Metastatic Liver Carcinoma in the Adrenal Gland (tissue), 2 donors: Measurements from ENCODE around the genes KATNA1, ULBP3 and PLEKHG1.

- PRO-cap, 2 experiments, result no peak in any of the 2 experiments
Measured at GRCh38 chr6:148525434-148525866, 182.8 kb downstream of the SASH1 start.

DNA sequence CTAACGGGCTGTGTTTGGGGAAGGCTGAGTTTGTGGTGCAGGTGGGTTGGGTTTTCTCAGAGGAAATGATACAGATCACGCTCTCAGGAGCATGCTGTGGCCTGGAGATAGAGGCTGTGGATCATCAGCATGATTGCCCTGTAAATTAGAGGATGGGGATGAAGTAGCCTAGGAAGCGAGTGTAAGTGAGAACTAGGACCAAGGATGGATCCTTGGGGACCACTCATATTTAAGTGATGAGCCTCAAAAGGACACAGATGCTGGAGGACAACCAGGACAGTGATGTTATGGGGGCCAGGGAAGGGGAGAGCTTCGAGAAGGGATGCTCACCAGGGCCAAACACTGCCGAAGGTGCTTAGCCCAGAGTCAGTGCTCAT lies 51.5 kb downstream of the UST start:
- PRO-cap, 2 experiments, result no peak in any of the 2 experiments

DNA sequence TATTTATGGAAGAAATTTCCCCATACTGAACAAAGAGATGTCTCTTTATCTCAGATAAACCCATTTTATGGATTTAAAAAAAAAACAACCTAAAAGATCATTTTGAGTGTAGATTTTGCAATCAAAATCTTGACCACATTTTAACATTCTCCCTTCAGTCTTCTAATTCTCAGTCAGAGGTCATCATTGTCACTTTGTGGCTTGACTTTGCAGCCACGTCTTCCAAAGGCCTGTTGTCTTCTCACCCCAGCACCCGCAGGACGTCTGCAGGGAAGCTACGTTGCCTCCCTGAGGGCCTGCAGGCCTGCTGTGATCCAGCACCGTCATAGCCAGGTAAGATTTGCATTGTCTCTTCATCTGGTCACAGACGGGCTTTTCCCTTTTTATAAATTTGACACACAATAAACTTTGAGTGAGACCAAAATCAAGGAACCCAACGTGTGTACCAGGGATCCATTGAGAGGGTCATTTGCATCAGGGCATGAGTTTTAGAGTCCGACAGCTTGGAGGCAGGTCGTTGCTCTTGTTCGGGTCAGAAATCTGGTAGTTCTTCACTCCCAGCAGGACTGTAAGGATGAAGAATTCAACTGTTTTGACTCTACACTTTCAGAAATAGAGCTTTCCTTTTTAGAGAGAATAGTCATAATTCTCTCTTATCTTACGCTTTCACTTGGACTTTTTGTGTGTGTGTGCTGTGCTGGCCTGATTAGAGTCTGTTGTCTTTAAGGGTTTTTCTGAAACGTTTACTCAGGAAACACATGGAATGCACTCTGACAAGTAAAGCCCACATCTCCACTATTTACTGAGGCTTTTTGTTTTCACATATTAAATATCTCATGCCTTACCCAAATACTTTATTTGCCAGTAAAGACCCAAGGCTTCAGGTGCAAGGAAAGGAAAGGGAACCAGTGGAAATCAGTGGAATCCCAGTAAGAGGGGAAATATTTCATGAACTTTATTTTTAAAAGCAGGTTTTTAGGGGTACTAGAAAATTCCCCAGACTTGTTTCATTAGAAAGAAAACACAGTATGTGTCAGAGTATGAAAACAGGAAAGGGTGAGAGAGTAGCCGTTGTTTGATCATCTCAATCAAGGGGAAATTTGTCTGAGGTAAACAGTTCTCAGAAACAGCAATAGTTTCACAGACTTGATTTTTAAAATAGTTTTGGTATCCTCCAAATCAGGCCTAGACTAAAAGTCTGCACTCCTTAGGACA lies 177.1 kb upstream of the TAB2 start:
- PRO-cap, 2 experiments, result no peak in any of the 2 experiments

DNA sequence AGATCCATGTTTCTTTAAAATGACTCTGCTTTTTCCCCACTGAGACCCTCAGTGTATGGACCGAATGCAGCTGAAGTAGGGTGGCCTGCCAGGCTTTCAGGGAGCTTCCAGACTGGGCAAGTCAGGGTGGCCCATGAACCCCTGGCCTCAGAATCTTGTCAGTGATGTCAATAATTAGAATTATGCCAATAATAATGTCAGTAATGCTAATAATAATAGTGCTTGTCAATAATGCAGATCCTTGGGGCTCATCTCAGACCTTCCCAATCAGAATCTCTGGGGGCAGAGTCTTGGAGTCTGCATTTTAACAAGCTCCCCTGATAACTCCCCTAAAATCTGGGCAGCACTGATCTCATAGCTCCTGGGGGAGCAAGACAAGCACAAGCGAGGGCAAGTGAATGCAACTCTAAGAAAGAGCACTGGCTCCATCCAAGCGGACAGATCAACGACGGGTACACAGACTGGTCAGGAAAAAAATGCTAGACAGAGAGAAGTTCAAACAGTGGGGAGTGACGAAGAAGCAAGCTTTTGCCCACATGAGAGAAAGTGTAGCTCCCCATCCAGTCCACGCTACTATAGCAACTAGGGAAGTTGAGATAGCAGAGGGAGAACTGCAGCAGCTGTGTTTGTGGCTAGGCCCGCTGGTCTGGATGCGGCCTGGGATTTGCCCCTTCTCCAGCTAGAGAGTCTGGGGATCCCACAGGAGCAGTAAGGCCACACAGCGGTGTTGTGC lies 59.9 kb upstream of the TAB2 start:
- PRO-cap, 2 experiments, result no peak in any of the 2 experiments

- PRO-cap, 2 experiments, result no peak in any of the 2 experiments
Measured at GRCh38 chr6:149485336-149485844, 576 bp upstream of the ZC3H12D start.

GRCh38 chr6:149566961-149567323 lies 767 bp downstream of the GINM1 start:
- PRO-cap, 2 experiments, result no peak in any of the 2 experiments

DNA sequence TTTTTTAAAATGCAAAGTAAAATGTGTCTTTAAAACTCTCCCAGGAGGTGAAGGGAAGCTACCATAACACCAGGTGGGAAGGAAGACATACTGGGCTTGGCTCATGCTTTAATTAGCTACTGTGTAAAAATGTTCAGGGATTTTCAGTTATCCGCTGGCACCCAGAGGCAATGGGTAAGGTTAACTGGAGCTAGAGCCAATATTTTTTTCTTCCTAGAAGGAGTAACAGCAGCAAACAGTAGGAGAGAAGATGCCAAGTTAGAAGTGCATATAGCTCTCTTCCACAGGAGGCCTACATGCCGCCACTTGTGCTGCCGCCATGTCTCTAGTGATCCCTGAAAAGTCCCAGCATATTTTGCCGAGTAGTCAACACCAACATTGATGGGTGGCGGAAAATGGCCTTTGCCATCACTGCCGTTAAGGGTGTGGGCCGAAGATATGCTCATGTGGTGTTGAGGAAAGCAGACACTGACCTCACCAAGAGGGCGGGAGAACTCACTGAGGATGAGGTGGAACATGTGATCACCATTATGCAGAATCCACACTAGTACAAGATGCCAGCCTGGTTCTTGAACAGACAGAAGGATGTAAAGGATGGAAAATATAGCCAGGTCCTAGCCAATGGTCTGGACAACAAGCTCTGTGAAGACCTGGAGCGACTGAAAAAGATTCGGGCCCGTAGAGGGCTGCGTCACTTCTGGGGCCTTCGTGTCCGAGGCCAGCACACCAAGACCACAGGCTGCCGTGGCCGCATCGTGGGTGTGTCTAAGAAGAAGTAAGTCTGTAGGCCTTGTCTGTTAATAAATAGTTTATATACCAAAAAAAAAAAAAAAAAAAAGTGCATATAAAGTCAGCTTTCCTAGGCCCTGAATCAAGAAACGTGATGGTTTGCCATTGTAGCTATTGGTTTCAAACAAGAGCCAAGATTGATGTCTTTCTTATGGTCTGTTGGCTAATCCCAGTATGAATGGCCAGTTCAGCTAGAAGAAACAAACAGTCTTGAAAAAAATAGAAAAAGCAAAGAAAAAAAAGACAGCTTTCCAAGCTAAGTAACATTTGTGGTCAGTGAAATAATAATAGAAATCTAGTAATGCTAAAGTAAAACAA lies 27.9 kb downstream of the GINM1 start:
- PRO-cap, 2 experiments, result no peak in any of the 2 experiments

- PRO-cap, 2 experiments, result peak in 2 of 2 experiments; most common plus-strand start chr6:149648609 (in 2); most common minus-strand start chr6:149648633 (in 2)
Measured at GRCh38 chr6:149647942-149649059, at the start of gene KATNA1. TSS of gene KATNA1 (minus strand) at chr6:149648714.

DNA sequence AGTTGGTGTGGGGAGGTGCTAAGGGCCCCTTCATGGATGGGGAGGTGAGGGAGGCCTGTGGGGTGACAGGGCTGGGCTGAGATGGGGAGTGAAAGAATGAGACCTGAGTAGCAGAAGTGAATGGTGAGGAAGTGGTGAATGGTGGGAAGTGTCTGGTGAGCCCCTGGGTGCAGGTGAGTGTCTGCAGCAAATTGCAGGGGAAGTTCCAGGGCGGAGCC lies 21.1 kb downstream of the RAET1L start:
- PRO-cap, 2 experiments, result no peak in any of the 2 experiments

- PRO-cap, 2 experiments, result peak in 2 of 2 experiments; most common minus-strand start chr6:150069121 (in 2)
Measured at GRCh38 chr6:150068551-150069696, at the start of gene ULBP3. TSS of gene ULBP3 (minus strand) at chr6:150069121.

GRCh38 chr6:150214640-150214947 lies 71.8 kb downstream of the PPP1R14C start:
- PRO-cap, 2 experiments, result no peak in any of the 2 experiments

GRCh38 chr6:150599620-150600068 lies at the start of gene PLEKHG1:
TSS of gene PLEKHG1 (plus strand) at chr6:150599885.
- PRO-cap, 2 experiments, result peak in 2 of 2 experiments; most common plus-strand start chr6:150599903 (in 2); most common minus-strand start chr6:150599795 (in 1)

GRCh38 chr6:150684243-150685472 lies 85.0 kb downstream of the PLEKHG1 start:
- PRO-cap, 2 experiments, result no peak in any of the 2 experiments

DNA sequence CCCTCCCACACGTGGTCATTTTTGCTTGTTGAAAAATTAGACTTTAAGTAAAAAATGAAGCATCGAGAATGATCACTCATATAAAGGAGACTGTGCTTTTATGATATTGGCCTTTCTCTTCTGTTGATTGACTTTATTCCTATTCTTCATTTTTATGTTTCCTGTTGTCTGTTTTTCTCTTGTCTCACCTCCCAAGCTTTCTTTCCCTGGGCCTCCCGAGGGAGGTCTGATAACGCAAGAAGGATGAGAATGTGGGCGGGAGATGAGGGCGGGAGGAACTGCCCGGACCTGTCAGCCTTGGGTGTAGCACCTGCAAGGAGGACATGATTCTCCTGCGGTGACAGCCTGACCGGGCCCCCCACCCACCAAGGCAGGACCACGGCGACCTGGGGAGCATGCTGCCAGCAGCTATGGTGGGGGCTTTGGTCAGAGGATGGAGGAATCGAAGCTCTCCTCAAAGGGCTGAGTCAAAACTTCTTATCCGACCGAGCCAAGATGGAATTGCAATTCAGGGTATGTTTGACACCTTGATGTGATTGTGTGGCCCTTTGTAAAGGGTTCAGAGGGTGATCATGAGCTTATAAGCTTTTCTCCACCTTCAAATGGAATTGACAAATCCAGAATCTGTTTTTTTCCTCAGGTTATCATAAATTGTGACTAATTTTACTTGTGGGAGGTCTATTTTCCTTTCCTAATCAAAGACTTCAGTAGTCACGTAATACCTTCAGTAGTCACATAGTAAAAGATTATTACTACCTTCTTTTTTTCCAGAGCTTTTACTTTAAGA lies 87.0 kb downstream of the PLEKHG1 start:
- PRO-cap, 2 experiments, result no peak in any of the 2 experiments

GRCh38 chr6:150831148-150831691 lies 34.3 kb upstream of the MTHFD1L start:
- PRO-cap, 2 experiments, result no peak in any of the 2 experiments

- PRO-cap, 2 experiments, result no peak in any of the 2 experiments
Measured at GRCh38 chr6:150856665-150857548, 8.6 kb upstream of the MTHFD1L start.

- PRO-cap, 2 experiments, result no peak in any of the 2 experiments
Measured at GRCh38 chr6:151119916-151120457, 119.8 kb upstream of the AKAP12 start.

GRCh38 chr6:151228995-151229802 lies 10.6 kb upstream of the AKAP12 start:
- PRO-cap, 2 experiments, result no peak in any of the 2 experiments

- PRO-cap, 2 experiments, result no peak in any of the 2 experiments
Measured at GRCh38 chr6:151254542-151255228, 14.9 kb downstream of the AKAP12 start.

DNA sequence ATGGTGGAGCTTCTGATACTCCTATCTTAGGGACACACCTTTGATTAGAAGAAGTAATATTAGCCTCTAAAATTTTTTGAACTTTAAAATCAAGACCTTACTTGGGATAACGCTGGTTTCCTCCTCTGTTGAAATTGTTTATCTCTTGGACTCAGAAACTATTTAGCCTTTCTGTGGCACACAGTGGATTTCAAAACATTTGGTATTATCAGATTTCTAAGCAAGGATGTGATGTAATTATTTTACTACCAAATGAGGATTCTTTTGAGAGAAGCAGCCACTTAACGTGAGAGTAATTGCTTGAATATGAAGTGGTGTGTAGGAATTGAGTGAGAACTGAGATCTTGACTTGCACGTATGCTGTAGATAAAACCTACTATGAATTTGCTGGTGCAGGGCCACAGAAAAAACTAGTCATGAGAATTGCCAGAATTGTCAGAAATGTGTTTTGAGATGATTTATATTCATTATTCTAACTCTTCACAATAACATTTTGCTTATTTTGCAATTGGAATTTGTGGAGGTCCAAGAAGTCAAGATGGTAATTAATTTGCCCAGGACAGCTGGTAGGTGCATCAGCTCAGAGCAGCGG lies 53.3 kb downstream of the AKAP12 start:
- PRO-cap, 2 experiments, result no peak in any of the 2 experiments